Monocyte (primary cell): ENCODE results near the genes IFNL2, IFNL1, LRFN1, SAMD4B and EID2B.

DNA sequence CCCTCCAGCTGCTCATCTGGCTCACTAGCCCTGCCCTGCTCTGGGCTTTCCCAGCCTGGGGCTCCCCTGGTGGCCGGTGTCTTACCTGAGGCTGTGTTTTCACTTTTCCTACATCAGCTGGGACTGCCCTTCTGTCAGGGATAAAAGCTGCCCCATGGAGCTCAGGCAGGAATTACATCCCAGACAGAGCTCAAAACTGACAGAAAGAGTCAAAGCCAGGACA lies at the start of gene IFNL2:
IFNL2 (plus strand) TSS at position 168 of the 223 bp plus-strand sequence.
- PRO-cap, 2 experiments, result no peak in any of the 2 experiments

DNA sequence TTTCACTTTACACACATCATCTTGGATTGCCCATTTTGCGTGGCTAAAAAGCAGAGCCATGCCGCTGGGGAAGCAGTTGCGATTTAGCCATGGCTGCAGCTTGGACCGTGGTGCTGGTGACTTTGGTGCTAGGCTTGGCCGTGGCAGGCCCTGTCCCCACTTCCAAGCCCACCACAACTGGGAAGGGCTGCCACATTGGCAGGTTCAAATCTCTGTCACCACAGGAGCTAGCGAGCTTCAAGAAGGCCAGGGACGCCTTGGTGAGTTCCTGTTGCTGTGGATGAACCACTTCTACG lies at the start of gene IFNL1:
IFNL1 (plus strand) TSS at position 75 of the 296 bp plus-strand sequence.
- PRO-cap, 2 experiments, result no peak in any of the 2 experiments

DNA sequence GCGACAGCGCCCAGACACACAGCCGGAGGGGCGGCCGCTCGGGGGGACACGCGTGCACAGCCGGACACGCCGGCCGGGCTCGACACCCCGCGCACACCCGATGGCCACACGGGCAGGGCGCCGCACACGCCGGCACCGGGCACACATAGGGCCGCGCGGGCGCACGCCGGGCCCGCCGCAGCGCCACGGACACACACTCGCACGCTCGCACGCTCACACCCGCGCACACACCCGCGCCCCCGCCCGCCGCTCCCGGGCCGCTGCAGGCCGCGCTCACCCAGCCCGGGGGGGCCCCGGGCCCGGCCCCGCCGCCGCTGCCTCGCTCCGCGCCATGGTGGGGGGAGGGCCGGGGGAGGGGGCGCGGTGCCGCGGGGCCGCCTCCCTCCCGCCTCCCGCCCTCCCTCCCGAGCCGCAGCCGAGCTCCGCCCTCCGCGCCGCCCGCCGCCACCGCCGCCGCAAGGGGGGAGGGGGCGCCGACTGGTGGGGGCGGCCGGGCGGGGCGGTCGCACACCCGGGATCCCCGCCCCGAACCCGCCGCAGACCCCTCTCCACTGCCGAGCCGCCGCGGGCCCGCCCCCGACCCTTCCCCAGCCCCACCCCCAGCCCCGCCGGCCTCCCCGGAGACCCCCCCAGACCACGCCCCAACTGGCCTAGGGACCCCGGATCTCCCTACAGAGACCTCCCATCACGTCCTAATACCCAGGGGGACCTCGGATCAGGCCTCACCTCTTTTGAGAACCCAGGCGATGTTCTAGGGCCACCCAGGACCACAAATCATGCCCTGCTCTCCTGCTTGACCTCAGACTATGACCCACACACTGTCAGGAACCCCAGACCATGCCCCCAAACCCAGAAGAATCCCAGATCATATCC lies at the start of gene LRFN1:
LRFN1 (minus strand) TSS at position 348 of the 873 bp plus-strand sequence.
- PRO-cap, 2 experiments, result no peak in any of the 2 experiments

DNA sequence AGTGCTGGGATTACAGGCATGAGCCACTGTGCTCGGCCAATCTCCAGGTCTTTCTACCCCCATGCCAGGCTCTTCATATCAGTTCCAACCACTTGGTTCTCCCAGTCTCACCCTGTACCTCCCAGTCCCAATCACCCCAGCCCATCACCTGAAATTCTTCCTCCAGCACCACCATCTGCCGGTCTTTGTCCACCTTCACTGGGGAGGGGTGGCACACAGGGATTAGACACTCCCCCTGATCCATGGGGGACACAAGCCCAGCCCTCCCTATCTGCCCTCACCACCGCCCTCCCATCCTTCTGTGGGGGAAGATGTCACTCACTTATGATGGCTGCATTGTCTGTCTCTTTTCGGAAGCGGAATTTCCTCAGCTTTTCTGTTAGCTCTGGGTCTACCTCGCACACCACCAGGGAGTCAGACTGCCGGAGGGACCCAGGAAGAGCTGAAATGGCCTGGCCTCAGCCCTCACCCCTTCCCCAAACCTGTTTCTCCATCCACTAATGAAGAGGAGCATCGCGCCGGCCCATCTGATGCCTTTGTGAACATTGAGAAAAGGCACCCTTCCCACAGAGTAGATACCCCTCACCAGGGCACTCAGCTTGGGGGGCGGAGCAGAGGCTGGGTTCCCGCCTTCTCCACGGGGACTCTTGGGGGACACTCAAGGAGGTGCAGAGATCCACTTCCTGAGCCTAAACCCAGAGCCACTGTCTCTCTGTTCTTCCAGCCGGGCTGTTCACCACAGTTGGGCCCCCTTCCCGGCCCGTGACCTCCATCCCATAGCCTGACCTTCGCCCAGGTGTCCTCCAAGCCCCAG lies 523 bp downstream of the GMFG start:
- PRO-cap, 2 experiments, result peak in 2 of 2 experiments; most common plus-strand start position 417 of the sequence (in 2); most common minus-strand start position 421 of the sequence (in 2)

- PRO-cap, 2 experiments, result peak in 2 of 2 experiments; most common plus-strand start chr19:39342399 (in 1); most common minus-strand start chr19:39342262 (in 1)
These were observed at the start of gene SAMD4B for GRCh38 chr19:39342199-39342878. Gene SAMD4B, plus strand, starts transcription at chr19:39342421.

GRCh38 chr19:39362293-39362987 lies 20.2 kb downstream of the SAMD4B start:
- PRO-cap, 2 experiments, result peak in 1 of 2 experiments; most common plus-strand start chr19:39362855 (in 1)

DNA sequence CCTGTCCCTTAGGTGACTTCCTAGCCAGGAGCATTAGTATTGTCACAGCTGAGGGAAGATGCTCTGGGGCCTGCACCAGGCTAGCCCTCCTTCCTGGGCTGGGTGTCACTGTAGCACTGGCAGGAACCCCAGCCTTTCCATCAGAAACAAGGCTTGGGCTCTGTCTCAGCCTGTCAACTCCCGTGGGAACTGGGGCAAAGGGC lies 18.0 kb downstream of the PAF1 start:
- PRO-cap, 2 experiments, result no peak in any of the 2 experiments

DNA sequence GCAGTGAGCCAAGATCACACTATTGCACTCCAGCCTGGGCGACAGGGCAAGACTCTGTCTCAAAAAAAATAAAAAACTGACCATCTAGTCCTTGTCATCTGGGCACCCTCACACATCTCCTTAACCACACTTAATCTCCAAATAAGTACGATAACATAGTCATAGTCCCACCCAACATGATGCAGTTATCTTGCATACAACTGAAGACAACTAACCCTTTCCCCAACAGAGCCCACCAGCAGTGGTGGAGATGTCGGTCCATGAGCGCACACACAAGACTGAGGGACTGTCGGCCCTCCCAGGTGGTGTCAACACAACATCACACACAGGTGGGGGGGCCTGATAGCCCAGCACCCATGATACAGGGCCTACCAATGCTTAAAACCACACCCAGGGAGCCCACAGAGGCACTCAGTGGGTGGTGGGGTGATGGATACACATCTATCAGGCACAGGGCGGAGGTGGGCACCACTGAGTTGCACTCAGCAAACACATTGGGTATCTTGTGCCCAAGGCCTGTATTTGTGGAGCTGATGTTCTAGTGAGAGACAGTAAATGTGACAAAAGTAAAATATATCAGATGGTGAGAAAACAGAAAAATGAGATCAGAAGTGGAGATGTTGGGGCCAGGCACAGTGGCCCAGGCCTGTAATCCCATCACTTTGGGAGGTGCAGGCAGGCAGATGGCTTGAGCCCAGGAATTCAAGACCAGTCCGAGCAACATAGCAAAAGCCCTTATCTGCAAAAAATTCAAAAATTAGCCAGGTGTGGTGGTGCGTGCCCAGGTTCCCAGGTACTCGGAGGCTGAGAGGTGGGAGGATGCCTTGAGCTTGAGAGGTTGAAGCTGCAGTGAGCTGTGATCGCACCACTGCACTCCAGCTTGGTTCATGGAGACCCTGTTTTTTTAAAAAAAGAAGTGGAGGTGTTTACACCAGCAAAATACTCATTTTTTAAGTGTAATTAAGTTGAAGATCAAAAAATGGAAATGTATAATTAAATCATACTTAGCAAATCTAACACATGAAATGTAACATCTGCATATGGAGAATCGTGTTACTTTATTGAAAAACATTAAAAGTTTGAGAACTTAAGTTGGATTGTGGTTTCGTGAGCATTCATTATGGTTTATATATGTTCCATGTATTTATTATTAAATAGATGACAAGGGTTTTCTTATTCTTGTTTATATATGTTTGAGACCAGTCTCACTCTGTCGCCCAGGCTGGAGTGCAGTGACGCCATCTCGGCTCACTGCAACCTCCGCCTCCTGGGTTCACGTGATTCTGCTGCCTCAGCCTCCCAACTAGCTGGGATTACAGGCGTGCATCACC lies 6.7 kb upstream of the ZFP36 start:
- PRO-cap, 2 experiments, result peak in 1 of 2 experiments; most common plus-strand start position 799 of the sequence (in 1); most common minus-strand start position 789 of the sequence (in 1)

GRCh38 chr19:39407486-39408288 lies 1.0 kb downstream of the ZFP36 start:
- PRO-cap, 2 experiments, result no peak in any of the 2 experiments

GRCh38 chr19:39436386-39437000 lies 744 bp upstream of the RPS16 start:
- PRO-cap, 2 experiments, result no peak in any of the 2 experiments

GRCh38 chr19:39457523-39458242 lies 12.3 kb downstream of the SUPT5H start:
- PRO-cap, 2 experiments, result peak in 1 of 2 experiments; most common plus-strand start chr19:39457698 (in 1)

GRCh38 chr19:39459144-39459607 lies 13.8 kb downstream of the SUPT5H start:
- PRO-cap, 2 experiments, result peak in 1 of 2 experiments; most common plus-strand start chr19:39459292 (in 1)

DNA sequence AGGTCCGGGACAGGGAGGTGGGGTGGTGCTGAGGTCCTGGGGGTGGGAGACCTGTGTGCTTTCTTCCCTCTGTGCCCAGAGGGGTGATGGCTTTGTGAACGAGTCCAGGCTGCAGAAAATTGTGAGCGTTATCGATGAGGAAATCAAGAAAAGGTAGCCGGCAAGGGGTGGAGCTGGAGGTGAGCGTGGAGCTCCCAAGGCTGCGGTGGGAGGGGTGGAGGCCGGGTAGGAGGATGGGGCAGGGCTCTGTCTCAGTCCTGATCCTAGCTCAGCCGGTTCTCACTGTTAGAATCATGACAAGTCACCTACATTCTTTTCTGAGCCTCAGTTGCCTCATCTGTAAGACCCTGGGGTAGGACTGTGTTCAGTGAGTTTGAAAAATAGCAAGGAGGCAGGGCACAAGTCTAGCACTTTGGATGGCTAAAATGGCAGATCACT lies 4.1 kb downstream of the SELENOV start:
- PRO-cap, 2 experiments, result no peak in any of the 2 experiments

GRCh38 chr19:39532092-39533350 lies at the start of gene EID2B:
Gene EID2B, minus strand, starts transcription at chr19:39532852.
- PRO-cap, 2 experiments, result peak in 2 of 2 experiments; most common minus-strand start chr19:39532817 (in 2)

DNA sequence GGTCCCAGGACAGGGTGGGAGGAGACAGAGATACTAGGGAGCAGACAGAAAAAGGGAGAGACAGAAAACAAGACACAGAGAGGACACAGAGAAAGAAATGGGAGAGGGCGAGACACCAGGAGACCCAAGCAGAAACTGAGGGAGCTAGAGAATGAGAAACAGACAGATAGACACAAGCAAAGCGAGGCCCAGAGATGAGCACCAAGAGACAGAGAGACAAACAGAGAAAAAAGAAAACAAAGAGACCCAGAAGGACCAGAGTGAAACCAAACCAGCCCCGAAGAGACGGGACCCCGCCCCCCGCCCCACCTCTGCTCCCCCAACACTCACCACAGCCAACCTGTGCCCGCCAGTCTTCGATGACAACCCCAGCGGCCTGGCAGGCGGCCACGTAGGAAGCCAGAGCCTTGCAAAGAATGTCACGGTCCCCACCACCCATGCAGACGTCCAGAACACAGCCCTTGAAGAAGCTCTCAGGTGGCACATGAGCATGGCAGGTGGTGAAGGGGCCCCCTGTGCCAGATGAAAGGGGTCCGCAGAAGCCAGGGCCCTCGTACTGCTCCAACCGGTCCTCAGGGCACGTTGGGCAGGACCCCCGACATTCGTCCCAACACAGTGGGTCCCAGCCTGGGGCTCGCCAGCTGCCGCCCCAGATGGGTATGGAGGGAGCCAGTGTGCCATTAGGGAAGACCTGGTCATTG lies 31.3 kb upstream of the FBL start:
- PRO-cap, 2 experiments, result no peak in any of the 2 experiments

DNA sequence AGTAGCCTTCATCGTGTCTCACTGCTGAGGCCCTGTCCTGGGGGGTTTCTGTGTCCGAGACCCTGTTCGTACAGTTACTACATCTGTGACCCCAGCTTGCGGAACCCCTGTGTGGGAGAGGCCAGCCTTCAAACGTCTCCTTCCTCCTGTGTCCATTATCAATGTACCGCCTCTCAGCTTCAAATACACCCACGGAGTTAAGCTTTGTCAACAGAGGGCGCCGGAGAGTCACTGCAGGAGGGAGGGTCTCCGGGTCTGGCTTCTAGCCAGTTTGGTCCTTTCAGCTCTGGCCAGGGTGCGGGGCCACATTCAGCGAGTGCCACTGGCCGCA lies 35.3 kb upstream of the FBL start:
- PRO-cap, 2 experiments, result no peak in any of the 2 experiments

- PRO-cap, 2 experiments, result peak in 2 of 2 experiments; most common plus-strand start chr19:39980304 (in 1)
These were observed 9.0 kb downstream of the PSMC4 start for GRCh38 chr19:39979618-39980674.

DNA sequence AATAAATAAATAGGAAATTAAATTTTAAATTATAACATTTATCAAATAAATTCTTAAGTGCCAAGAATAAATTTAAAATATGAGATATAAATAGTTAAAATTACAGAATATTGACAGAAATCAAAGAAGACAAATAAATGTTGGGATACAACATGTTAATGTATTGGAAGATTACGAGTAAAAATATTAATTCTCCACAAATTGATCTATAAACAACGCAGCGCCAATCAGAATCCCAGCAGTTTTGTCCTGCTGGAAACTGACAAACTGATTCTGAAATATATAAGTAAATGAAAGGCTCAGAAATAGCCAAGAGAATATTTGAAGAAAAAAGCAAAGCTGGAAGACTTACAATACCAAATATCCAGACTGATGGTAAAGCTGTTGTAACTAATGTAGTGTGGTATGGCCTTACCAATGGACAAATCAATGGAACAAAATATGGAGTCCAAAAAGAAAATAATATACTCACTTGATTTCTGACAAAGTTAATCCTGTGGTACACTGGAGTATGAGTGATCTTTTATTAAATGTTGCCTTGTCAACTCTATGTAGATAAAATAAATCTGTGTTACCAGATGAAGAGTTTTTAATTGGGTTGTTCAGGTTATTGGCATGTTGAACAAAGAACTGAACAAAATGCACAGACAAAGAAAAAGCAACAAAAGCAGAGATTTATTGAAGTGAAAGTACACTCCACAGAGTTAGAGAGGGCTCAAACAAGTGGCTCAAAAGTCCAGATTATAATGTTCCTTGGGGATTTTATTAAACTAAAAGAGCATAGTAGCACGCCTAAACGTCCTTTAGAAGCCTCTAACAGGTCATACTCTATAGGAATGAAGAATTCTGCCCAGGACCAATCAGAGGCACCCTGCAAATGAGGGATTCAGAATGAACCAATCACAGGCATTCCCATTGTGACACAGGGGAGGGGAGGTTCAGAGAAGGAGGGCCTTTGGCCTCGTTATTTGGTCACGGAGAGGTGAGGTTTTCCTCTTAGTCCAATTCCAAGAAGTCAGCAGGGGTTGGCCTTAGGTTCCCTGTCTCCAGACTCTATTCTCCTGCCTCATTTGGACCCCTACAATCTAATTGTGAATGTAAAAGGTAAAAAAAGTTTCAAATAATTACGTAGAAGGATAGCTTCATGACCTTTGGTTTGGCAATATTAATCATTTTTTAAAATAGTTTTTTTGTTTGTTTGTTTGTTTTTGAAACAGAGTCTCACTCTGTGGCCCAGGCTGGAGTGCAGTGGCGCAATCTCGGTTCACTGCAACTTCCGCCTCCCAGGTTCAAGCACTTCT lies 12.7 kb downstream of the PSMC4 start:
- PRO-cap, 2 experiments, result no peak in any of the 2 experiments

GRCh38 chr19:40191527-40191692 lies 184 bp downstream of the MAP3K10 start:
- PRO-cap, 2 experiments, result peak in 2 of 2 experiments; most common plus-strand start chr19:40191613 (in 2)

GRCh38 chr19:40225258-40225802 lies 1.2 kb downstream of the CCNP start:
- PRO-cap, 2 experiments, result peak in 1 of 2 experiments; most common minus-strand start chr19:40225370 (in 1)